Foreskin keratinocyte (primary cell): ENCODE measurements around the gene CCDC185.

DNA sequence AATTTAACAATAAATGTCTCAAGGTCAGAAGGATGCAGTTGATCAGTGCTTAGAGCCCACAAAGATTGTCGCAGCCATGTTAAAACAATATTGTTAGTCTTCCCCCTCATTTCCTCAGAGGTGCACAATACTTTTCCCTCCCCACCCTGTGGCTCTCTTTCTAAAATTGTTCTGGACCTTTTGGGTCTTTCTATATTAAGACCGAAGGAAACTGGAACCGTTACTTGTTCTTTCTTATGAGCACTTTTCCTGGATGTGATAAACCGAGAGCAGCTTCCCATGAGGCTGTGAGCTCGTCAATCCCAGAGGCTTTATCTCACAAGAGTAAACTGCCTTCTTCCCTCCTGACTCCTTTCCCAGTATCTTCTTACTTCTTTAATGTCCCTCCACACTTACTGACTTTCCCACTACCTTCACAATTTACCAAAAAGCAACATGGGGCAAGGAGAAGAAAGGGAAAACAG lies 333.8 kb downstream of the HLX start:
- RAMPAGE, total RNA: no peak

GRCh38 chr1:221620345-221621012 lies 121.4 kb downstream of the DUSP10 start:
- RAMPAGE, total RNA: no peak

GRCh38 chr1:221713113-221713482 lies 28.8 kb downstream of the DUSP10 start:
- RAMPAGE, total RNA: no peak

DNA sequence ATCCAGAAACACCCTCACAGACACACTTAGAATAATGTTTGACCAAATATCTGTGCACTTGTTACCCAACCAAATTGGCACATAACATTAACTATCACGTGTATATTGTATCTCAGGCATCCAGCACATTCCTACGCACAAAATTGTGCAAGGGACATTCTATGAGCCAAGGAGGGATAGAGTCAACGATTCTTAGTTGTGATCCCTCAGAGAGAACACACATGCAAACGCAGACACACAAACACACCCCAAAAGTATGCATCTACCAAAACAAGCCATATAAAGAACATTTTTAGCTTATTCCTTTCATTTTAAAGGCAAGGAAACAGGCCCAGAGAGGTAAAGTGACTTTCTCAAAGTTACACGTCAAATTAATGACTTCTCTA lies 195.7 kb upstream of the DUSP10 start:
- RAMPAGE, total RNA: no peak

DNA sequence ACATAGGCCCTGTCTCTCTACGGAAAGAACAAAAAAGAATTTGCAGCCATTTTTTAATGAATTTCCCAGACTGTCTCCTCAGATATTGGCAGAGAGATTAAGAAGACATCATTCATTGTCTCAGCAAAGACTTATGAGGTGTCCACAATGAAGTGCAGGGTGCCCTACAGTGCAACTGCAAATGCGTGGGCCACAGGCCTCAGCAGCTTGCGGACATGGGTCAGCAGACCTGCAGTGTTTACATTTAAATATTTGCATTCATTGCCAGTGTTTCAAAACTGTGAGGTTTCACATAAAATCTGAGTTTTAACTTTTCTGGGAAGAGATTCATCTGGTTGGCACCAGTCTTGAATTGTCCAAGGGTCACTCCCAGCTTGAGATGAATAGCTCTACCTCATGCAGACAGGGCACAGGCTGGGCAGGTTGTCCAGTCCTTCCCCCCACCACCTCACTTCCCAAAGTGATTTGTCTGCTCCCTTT lies 286.8 kb upstream of the DUSP10 start:
- RAMPAGE, total RNA: no peak

- RAMPAGE, total RNA: no peak
Observed at GRCh38 chr1:222420532-222421142, 127.3 kb downstream of the HHIPL2 start.

DNA sequence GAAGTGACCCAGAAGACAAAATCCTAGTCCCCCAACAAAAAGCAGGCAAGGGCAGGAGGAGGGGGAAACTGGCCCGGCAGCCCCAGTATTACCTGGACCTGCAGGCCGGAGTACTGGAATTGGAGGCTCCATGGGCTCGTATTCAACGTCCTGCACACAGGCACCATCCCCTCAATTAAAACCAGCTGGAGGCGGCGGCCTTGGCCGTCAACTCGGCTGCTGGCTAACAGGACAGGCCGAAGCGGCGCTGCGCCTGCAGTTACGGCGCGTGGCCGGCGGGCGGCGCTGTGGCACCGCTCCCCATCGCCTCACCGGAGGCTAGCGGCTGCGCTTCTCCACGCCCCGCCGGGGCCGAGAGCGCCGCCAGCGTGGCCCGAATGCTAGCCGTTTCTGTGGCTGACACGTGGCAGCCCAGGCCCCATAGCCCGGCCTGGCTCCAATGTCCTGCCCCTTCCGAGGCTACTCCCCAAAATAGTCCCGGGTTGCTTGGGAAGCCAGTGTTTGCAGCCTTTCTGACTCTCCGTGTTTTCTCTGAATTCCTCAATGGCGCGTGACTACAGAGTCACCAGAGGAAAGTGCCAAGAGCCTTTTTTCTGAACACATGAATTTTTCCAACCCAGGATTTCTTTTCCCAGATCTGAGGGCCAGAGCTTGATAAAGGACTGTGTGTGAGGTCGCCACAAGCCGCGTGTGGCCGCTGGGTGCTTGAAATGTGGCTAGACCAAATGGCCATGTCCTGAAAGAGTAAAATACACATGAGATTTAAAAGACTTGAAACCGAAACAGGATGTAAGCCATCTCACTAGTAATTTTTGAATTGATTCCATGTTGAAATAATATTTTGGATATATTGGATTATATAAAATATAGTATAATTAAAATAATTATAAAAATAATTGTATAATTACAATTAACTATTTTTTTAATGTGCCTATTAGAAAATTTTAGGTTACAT lies 82.4 kb downstream of the HHIPL2 start:
- RAMPAGE, total RNA: no peak

DNA sequence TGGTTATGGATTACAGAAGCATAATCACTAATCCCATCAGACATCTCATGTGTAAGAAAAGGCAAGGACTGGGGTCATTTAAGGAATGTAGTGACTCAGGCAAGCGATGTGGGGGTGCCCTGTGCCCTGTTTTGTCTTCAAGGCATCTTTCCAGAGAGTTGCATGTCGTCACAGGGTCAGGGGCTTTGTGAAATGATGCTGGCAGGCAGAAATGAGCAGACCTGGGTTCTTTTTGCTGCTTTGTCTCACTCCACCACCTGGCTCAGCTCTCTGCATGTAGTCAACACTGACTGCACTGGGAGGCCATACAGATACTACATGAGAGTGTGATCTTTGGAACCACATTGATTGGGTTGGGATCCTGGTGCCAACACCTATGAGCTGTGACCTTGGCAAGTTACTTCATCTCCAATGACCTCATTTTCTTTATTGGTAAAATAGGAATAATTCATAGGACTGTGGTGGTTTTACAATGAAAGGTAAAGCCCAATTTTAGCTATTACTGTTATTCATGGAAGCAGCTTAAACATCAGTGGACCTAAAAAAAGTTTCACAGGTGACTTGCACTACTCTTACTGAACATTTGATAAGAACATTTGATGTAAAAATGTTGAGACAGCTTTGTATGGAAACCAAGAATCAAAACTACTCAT lies 8.3 kb upstream of the HHIPL2 start:
- RAMPAGE, total RNA: no peak

- RAMPAGE, total RNA: no peak
Observed at GRCh38 chr1:222618351-222618833, 495 bp downstream of the MIA3 start.

DNA sequence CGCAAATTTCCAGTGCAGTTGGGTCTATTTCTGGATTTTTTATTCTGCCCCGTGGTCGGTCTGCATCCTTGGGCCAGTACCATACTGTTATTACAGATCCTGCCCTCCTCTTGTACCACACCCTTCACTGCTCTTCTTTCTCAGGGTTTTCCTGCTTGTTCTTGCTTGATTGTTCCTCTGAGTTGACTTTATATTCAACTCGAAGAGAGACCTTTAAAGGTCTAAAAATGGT lies 25.3 kb downstream of the MIA3 start:
- RAMPAGE, total RNA: no peak

DNA sequence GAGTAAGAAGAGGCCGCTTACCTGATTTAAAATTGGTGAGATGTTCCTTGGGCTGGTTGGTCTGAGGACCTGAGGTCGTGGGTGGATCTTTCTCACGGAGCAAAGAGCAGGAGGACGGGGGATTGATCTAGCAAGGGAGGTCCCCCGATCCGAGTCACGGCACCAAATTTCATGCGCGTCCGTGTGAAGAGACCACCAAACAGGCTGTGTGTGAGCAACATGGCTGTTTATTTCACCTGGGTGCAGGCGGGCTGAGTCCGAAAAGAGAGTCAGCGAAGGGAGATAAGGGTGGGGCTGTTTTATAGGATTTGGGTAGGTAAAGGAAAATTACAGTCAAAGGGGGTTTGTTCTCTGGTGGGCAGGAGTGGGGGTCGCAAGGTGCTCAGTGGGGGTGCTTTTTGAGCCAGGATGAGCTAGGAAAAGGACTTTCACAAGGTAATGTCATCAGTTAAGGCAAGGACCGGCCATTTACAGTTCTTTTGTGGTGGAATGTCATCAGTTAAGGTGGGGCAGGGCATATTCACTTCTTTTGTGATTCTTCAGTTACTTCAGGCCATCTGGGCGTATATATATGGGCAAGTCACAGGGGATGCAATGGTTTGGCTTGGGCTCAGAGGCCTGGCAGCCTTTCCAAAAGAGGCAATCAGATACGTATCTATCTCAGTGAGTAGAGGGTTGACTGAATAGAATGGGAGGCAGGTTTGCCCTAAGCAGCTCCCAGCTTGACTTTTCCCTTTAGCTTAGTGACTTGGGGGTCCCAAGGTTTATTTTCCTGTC lies 113.3 kb downstream of the TLR5 start:
- RAMPAGE, total RNA: no peak

GRCh38 chr1:223030318-223031403 lies 112.4 kb downstream of the TLR5 start:
- RAMPAGE, total RNA: no peak

DNA sequence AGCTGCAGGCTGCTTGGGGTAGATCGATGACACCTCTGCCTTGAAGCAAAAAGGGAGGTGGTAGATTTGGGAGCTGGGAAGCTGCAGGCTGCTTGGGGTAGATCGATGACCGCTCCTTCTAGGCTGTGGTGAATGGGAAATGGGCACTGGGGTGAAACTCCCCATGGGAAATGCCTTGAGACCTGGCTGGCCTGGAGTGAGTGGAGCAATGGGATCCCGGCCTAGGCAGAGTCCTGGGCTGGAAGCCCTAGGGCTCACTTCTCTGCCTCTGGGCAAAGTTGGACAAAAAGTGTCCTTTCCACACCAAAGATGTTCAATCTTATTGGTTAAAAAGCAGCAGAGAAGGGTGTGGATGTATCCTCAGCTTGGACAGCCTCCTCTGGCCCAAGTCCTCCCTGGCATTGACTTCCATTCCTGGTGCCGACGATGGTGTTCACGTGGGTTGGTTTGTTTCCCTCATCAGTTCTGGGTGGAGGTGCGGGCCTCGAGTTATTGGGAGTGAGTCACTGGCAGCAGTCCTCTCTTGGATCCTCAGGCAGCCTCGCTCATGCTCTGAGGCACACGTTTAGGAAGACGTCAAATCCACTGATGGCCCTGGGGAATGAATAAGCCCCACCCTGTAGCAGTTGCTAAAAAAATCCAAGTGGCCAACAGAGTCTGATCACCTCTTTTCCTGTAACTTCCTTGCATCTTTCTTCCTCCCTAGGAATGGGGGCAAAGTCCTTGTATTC lies 111.5 kb downstream of the TLR5 start:
- RAMPAGE, total RNA: no peak

GRCh38 chr1:223114843-223115298 lies 28.2 kb downstream of the TLR5 start:
- RAMPAGE, total RNA: no peak

DNA sequence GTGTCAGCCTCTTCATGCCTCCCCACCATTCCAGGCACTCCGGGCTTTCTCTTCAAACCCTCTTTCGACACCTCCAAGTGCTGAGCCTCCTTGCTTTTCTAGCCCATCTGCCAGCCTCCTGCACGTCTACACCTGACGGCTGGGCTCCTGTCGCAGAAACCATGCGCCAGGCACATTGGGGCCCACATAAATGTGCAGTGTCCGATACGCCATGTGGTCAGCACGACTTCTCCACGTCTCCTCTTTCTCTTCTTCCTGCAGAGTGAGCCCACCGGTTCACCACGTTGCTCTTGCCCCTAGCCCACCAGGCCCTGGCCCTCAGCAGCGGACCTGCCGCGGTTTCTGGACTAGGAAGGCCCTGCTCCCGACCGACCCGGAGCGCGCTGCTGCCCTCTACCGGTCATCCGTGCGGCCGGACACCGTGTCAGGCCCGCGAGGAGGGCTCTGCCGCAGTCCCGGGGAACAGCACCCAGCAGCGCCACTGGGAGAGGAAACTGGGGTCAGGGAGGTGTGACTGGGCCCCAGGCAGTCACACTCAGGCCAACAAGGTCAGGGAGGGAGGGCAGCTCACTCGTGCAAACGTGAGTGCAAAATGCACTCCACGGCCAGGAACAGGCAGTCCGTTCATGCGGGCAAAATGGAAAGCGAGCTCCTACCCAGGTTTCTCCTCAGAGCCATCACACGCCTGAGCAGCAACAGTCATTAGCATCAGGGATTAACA lies 13.8 kb downstream of the TLR5 start:
- RAMPAGE, total RNA: no peak

DNA sequence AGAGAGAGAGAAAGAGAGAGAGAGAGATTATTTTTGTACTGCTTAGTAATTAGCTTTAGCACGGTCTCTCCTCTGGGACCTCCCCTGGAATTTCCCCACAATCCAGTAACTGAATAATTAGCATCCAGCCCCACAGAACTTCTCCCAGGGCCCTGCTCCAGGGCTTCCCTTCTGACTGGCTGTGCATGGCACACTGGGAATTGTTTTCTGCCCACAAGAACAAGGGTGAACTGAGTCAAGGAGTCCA lies 1.3 kb downstream of the TLR5 start:
- RAMPAGE, total RNA: no peak

GRCh38 chr1:223179986-223180224 lies 36.9 kb upstream of the TLR5 start:
- RAMPAGE, total RNA: no peak

DNA sequence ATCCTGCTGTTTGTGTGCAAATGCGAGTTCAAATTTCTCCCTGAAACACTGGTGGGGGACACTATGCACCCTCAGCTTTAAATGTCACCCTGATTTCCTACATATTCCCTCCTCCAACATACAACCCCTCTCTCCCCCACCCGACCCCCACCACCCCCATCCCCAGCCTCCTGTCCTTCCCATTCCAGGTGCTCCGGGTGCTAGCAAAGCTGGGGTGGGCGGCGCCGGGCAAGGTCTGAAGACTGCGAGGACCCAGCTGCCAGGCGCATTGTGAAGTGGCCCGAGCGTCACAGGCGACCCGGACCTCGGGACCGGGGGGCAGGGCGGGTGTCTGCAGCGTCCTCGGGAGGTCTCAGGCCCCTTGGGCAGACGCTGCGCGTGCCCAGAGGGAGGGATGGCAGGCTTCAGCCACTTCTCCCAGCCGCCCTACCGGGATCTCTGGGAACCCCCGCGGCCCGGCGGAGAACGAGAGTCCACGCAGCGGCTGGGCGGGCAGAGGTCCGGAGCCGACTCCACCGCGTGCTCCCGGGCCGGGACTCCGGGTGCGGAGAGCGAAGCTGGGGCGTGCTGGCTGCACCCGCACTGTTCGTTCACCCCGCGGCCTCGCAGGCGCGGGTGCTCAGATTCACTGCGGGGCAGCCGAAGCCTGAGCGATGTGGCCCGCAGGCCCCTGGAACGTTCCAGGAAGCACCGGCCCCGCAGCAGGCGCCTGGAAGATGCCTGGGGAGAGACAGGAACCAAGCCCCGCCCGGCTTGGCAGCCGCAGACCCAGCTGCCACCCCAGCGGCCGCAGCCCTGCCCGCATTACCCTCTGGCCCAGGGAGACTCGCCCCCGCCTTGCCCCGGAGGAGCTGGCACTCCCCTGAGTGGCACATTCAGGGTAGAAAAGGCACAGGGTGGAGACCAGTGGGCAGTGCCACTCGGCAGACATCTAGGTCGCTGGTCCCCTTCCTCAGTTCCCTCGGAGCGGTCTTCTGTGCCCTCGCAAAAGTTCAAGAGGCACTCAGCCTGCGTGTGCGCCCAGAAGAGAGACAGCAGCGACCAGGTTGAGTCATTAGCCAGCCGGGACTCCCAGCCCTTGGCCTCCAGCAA lies at the start of gene CCDC185:
Gene CCDC185 (plus strand): TSS at position 334 of the 1,092 bp plus-strand sequence.
- RAMPAGE, total RNA: no peak

GRCh38 chr1:223487795-223488275 lies 94.6 kb downstream of the CCDC185 start:
- RAMPAGE, total RNA: no peak

DNA sequence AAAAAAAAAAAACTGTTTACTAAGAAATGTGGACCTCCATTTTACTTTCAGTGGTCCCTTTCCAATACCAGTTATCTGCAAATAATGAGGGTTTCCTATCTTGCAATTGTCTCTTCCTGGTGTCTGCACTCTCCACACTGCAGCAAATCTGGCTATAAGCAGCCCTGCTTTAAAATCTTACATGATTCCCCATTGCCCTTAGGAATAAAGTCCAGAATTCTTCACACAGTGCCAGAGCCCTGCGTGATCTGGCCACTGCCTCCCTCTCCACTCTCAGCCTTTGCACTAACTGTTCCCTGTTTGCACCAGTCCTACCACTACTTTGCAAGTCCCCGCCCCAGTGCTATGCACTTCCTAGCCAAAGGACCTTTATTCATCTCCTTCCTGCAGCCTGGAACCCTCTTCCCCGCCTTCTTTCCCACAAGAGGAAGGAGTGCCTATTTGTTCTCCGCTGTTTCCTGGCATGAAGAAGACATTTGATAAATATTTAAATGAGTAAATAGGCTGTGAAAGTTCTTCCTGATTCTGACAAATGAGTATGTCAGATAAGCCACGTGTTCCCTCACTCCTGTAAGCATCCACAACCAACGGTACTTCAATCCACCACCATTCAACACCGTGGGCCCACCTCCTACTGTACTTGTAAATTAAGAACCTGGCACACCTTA lies 24.0 kb downstream of the CAPN8 start:
- RAMPAGE, total RNA: no peak